Stomach (tissue), 7 donors: ENCODE data around the genes VAV3, PSRC1 and MYBPHL.

DNA sequence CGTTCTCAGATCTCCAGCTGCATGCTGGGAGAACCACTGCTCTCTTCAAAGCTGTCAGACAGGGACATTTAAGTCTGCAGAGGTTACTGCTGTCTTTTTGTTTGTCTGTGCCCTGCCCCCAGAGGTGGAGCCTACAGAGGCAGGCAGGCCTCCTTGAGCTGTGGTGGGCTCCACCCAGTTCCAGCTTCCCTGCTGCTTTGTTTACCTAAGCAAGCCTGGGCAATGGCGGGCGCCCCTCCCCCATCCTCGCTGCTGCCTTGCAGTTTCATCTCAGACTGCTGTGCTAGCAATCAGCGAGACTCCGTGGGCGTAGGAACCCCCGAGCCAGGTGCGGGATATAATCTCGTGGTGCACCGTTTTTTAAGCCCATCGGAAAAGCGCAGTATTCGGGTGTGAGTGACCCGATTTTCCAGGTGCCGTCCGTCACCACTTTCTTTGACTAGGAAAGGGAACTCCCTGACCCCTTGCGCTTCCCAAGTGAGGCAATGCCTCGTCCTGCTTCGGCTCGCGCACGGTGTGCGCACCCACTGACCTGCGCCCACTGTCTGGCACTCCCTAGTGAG is 914.6 kb downstream of the AMY1C start:
- PRO-cap: no peak
- RAMPAGE, long total RNA, 5 experiments: no peak in any of the 5 experiments
- RRBS: no CpG with 5 or more reads among the region's 25 CpGs

DNA sequence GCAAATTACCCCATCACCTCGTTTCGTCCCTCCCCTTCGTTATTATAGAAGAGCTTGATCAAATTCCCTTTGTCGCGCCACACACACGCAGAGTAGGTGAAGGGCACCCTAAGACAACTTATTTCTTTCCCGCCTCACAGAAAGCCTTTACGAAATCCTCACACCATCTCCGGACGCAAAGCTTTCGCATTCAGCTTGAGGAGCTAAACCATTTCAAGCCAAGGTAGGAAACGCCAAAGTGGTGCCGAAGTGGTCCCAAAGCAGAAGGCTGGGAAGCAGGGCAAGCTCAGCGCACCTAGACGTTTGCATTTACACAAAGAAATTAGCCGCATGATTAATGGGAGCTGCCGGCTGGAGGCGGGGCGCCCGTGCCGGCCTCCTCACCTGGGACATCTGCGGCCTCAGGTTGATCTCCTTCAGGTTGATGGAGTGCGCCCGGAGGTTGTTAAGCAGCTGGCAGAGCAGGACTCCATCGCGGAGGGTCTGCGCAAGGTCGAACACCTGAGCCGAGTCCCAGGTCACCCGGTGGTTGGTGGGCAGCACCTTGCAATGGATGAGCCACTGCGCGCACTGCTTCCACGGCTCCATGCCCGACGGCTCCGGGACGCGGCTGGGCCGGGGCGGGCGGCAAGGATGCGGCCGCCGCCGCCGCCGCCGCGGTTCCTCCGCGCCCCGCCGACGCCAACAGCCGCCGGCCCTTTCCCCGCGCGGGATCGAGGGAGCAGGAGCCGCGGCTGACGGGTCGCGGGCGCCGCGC is 520 bp downstream of the VAV3 start:
- PRO-cap: bidirectional peak, plus-strand start at position 415 of the sequence, minus-strand start at position 395 of the sequence; bidirectional peak, plus-strand start at position 710 of the sequence, minus-strand start at position 678 of the sequence
- RAMPAGE, long total RNA, 5 experiments: start-site peak on the minus strand in 3 of 5 experiments, centred at positions 301 to 600 of the sequence, 6 to 18 reads per replicate
- RRBS: 2% methylated on average over 37 of the region's 68 CpGs

DNA sequence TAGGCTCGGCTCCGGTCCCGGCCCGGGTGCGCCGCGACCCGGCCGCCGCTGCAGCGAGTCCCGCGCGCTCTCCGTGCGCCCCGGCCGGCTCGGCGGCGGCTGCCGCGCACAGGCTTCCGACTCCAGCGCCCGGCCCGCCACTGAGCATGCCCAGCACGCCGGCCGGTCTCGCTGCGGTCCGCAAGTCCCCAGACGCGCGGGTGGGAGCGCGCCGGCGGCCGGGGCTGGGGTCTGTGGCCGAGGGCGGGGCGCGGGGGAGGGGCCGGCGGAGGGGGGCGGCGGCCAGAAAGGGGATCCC is at the start of gene VAV3:
TSS of gene VAV3 (minus strand) at position 142 of the 298 bp plus-strand sequence.
- PRO-cap: bidirectional peak, plus-strand start at position 191 of the sequence, minus-strand start at position 94 of the sequence
- RAMPAGE, long total RNA, 5 experiments: no peak in any of the 5 experiments
- RRBS: 1% methylated on average over 40 of the region's 49 CpGs

DNA sequence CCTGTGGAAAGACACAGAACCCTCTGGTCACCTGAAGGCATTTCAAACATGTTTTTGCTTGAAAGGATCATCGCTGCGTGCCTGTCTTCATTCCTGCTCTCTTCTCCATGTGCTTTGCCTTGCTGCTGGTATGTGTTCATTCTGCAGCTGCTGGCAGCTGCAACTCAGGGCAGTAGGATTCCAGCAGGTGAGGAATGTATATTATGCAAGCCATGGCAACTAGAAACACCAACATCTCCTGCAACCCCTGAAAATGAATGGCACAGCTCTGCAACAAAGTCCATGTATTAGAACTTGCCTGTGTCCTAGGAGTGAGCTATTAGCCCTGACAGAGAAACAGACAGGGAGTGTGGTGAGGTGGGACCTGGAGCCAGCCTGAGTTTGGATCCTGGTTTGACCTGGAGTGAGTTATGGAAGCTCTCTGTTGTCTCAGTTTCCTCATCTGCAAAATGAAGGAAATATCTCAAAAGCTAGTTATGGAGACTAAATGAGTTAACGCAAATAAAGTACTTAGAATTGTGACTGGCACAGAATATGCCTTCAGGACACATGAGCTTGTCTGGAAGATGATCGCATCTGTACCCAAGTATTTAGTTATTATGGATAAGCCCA is 81.3 kb upstream of the VAV3 start:
- PRO-cap: no peak
- RAMPAGE, long total RNA, 5 experiments: no peak in any of the 5 experiments
- RRBS: no CpG with 5 or more reads among the region's 4 CpGs

DNA sequence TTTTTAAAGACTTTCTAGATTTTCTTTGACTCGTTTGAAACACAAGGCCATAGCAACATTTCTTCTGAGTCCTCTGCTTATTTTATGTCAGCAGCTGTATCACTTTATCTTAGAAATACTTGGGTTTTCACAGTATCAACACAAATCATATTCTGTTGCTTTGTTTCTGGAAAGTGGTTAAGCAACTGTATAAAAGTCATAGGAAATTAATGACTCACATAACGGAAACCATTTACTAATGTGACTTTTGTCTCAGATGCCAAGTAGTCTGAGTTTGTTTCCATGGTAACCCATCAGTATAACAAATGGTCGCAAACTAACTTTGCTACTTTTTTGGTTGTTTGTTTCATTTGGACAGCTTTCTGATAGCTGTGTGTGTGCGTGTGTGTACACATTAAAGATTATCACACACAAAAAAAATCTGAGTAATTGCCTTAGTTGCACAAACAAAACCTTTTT is 31.0 kb downstream of the EEIG2 start:
- PRO-cap: no peak
- RAMPAGE, long total RNA, 5 experiments: no peak in any of the 5 experiments
- RRBS: no CpG with 5 or more reads among the region's 4 CpGs

GRCh38 chr1:108646184-108647417 is 14.3 kb downstream of the HENMT1 start:
- PRO-cap: no peak
- RAMPAGE, long total RNA, 5 experiments: no peak in any of the 5 experiments
- RRBS: no CpG with 5 or more reads among the region's 15 CpGs

DNA sequence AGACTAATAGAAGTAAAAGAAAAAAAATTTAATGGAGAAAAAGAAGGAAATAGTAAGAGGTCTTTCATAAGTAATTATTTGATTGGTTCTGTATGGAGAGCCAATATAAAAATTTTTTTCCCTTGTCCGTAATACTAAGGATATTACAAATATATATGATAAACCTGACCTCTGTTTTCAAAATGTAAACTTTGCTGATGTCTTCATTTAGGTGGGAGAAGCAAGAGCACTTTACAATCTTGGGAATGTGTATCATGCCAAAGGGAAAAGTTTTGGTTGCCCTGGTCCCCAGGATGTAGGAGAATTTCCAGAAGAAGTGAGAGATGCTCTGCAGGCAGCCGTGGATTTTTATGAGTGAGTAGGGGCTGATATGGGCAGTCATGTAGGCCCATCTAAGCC is 21.0 kb downstream of the GPSM2 start:
- PRO-cap: no peak
- RAMPAGE, long total RNA, 5 experiments: start-site peak on the plus strand in 1 of 5 experiments, centred at position 223 of the sequence, 9 reads per replicate
- RRBS: no CpG with 5 or more reads among the region's 2 CpGs

DNA sequence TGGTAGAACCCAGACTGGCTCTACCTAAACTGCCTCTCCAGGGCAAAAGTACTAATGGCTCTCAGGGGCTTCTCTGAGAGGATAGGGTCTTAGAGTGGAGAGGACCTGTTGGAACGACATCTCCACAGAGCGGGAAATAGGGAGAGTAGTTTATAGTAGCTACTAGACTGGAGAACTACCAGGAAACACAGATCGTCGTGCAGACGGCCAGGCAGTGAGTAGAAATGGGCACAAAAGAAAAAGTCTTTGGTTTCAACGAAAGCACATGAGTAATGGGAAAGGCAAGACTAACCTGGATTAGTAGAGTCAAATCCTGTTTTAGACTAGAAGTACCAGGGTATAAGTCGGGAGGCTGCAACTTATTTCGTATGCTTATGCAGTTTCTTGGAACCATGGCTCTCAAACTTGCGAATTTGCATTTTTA is 1.3 kb downstream of the CLCC1 start:
- PRO-cap: unidirectional peak, plus-strand start at position 181 of the sequence
- RAMPAGE, long total RNA, 5 experiments: no peak in any of the 5 experiments
- RRBS: no CpG with 5 or more reads among the region's 9 CpGs

GRCh38 chr1:109115940-109116332 is 2.0 kb downstream of the ELAPOR1 start:
- PRO-cap: no peak
- RAMPAGE, long total RNA, 5 experiments: no peak in any of the 5 experiments
- RRBS: no CpG with 5 or more reads among the region's 3 CpGs

GRCh38 chr1:109116333-109116802 is 2.5 kb downstream of the ELAPOR1 start:
- PRO-cap: unidirectional peak, minus-strand start at chr1:109116433
- RAMPAGE, long total RNA, 5 experiments: no peak in any of the 5 experiments
- RRBS: no CpG with 5 or more reads among the region's 2 CpGs

- PRO-cap: no peak
- RAMPAGE, long total RNA, 5 experiments: no peak in any of the 5 experiments
- RRBS: no CpG with 5 or more reads among the region's 7 CpGs
Measured at GRCh38 chr1:109136650-109137141, 22.8 kb downstream of the ELAPOR1 start.

GRCh38 chr1:109214242-109215123 is 765 bp downstream of the SARS1 start:
- PRO-cap: bidirectional peak, plus-strand start at chr1:109214353, minus-strand start at chr1:109214371
- RAMPAGE, long total RNA, 5 experiments: no peak in any of the 5 experiments
- RRBS: under 1% methylated on average over 6 of the region's 41 CpGs

DNA sequence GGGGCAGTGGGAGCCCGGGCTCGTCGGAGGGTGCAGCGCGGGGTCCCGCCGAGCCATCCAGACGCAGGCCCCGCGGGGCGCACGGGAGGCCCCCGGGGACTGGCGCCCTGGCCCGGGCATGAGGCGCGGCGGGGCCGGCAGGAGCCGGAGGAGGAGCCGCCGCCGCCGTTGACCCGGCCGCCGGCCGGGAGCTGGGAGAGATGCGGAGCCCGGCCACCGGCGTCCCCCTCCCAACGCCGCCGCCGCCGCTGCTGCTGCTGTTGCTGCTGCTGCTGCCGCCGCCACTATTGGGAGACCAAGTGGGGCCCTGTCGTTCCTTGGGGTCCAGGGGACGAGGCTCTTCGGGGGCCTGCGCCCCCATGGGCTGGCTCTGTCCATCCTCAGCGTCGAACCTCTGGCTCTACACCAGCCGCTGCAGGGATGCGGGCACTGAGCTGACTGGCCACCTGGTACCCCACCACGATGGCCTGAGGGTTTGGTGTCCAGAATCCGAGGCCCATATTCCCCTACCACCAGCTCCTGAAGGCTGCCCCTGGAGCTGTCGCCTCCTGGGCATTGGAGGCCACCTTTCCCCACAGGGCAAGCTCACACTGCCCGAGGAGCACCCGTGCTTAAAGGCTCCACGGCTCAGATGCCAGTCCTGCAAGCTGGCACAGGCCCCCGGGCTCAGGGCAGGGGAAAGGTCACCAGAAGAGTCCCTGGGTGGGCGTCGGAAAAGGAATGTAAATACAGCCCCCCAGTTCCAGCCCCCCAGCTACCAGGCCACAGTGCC is 727 bp downstream of the CELSR2 start:
- PRO-cap: no peak
- RAMPAGE, long total RNA, 5 experiments: start-site peak on the plus strand in 1 of 5 experiments, centred at position 462 of the sequence, 10 reads per replicate
- RRBS: 3% methylated on average over 14 of the region's 56 CpGs

DNA sequence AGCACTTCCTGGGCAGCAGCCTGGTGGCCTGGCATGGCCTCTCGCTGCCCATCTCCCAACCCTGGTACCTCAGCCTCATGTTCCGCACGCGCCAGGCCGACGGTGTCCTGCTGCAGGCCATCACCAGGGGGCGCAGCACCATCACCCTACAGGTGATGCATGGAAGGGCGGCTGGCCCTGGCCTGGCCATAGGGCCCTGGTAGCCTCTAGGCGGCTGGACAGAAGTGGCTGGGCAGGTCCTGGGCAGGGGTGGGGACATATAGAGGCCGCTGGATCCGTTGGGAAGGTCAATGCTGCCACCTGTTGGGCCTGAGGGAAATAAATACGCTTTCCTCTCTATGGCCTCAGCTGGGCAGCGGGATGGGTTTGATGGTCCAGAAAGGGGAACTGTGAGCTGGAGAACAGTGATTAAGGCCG is 14.3 kb downstream of the CELSR2 start:
- PRO-cap: no peak
- RAMPAGE, long total RNA, 5 experiments: no peak in any of the 5 experiments
- RRBS: no CpG with 5 or more reads among the region's 14 CpGs

DNA sequence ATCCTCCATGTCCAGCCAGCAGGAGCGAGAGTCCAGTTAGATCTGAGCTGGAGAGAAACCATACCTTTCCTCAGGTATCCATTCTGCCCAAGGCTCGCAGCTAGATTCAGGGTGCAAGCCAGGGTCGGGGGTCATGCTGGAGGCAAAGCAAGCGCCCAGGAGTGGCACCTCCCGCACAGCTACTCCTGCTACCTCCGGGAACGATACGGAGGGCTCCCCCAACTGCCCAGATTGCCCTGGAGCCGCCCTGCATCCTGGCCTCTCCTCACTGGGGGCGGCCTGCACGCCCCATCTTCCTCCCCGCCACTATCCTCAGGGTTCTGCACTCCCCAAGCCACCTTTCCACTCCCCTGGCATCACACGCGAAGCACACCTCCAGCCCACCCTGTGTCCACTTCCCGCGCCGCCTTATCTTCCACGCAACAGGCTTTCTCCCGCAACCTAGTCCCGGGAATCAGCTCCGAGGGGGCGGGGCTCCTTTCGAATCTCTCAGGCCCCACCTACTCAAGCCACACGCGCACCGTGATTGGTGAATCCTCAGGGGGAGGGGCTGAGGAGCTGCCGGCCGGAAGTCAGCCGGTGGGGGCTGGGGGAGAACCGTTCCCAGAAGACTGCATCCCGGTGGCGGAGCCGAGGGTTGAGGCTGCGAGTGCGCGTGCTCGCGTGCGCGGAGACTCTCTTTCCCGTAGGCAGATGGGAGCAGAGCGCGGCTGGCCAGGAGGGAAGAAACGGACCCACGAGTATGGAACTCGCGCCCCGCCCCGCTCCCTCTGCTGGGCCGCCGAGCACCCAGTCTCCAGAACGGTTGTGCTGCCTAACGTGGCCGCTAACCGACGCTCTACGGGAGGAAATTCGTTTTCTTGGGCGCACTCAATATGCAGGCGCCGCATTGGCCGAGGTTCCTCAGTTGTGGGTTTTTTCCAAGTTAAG is at the start of gene PSRC1:
TSS of gene PSRC1 (minus strand) at position 456 of the 930 bp plus-strand sequence.
- PRO-cap: bidirectional peak, plus-strand start at position 616 of the sequence, minus-strand start at position 456 of the sequence; unidirectional peak, plus-strand start at position 799 of the sequence
- RAMPAGE, long total RNA, 5 experiments: start-site peak on the minus strand in 4 of 5 experiments, centred at positions 419 to 453 of the sequence, 5 to 20 reads per replicate
- RRBS: 5% methylated on average over 5 of the region's 62 CpGs

DNA sequence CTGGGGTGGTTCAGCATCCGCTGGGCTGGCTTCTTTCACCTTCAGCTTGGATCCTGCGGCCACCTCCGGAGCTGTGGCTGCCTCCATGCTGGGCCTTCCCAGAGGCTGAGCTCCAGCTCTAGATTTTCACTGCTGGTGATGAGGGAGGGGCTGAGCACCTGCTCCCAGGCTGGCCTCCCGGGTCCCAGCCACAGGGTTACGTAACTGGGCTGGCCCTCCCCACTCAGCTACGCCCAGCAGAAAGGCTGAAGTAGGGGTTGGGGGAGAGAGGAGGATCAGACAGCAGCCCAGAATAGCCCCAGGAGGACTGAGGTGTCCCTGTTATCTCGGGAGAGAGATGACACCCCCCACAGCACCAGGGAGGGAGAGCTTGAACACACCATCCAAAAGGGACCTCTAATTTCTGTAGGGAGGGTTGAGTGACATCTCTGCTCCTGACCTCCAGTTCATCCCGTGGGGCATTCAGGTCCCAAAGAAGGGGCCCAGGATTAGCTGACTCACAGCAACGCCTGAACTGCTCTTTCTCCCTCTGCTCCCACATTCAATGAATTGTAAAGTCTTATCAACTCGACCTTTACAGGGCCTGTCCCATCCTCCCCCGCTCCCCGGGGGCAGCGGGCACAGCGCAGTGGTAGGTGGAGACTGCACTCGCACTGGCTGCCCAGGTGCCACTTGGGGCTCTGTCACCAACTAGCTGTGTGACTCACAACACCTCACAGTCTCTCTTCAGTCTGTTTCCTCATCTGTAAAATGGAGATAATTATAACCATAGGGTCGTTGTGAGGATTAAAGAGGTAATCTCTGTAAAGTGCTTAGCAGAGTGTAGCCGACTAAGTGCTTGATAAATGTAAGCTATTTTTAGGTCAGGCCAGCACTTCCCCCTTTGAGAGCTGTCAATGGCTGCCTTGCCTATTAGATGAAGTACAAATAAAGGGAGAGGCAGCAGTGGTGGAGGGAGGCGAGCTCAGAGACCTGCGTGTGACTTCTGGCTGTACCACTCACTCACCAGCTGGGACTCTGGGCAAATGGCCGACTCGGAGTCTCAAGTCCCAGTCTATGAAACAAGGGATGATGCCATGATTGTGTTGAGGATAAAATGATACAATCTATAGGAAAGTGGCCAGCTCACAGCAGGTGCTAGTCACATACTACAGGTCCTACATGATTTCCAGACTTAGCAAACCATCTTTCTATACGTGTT is at the start of gene MYBPHL:
TSS of gene MYBPHL (minus strand) at position 107 of the 1,201 bp plus-strand sequence.
- PRO-cap: no peak
- RAMPAGE, long total RNA, 5 experiments: no peak in any of the 5 experiments
- RRBS: 45% methylated on average over 2 of the region's 22 CpGs

- PRO-cap: no peak
- RAMPAGE, long total RNA, 5 experiments: start-site peak on the minus strand in 1 of 5 experiments, at chr1:109350930-109350986 at its widest, 8 reads per replicate
- RRBS: no CpG with 5 or more reads among the region's 6 CpGs
Measured at GRCh38 chr1:109350416-109351171, 43.8 kb upstream of the MYBPHL start.

GRCh38 chr1:109389179-109389747 is 8.5 kb downstream of the SORT1 start:
- PRO-cap: no peak
- RAMPAGE, long total RNA, 5 experiments: start-site peak on the minus strand in 1 of 5 experiments, at chr1:109389366-109389614 at its widest, 5 reads per replicate
- RRBS: no CpG with 5 or more reads among the region's 5 CpGs

DNA sequence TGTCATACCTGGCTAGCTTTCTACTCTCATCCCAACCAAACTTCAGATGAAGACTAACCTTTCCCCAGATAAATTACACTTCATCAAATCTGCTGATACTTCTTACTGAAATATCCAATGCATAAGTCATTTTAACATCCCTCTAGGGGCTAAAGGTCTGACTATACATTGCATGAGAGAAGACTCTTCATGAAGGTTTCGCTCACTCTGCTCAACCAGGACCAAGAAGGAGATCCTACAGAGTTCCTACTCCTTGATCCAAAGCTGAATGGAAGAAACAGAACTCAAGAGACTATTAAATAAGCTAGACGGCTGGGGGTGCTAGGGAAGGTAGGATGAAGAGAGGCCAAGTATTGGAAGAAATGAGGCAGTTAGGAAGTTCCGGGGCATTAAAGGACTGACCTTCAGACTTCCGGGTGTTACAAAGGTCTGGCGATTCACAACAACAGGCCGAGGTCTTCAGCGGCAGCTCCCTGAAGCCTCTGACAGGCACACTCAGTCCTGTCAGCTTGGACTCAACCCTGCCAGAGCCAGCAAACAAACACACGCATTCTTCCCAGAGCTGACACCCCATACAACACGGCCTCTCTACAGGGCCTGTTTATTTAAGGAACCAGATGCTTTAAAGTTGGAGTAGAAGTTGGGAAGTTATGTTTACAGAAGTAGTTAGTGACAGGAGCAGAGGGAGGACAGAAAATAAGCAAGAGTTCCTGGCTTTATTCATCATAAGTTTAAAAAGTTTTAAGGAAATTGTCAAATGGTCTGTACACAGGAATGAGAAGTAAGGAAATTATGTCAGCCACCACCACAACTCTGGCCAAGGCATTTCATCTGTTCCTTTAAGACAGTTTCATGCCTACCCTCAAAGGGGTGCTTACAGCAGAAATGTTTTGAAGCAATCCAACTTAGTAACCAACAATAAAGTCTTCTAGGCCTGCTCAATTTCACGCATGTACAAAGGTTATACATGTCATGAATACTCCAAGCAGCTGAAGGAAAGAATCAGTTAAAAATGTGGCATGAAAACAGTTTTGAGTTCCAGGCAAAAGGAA is 4.8 kb downstream of the SORT1 start:
- PRO-cap: bidirectional peak, plus-strand start at position 440 of the sequence, minus-strand start at position 363 of the sequence; bidirectional peak, plus-strand start at position 550 of the sequence, minus-strand start at position 484 of the sequence
- RAMPAGE, long total RNA, 5 experiments: start-site peak on the minus strand in 1 of 5 experiments, centred at position 472 of the sequence, 31 reads per replicate
- RRBS: no CpG with 5 or more reads among the region's 10 CpGs

GRCh38 chr1:109396005-109396658 is 1.6 kb downstream of the SORT1 start:
- PRO-cap: no peak
- RAMPAGE, long total RNA, 5 experiments: no peak in any of the 5 experiments
- RRBS: no CpG with 5 or more reads among the region's 5 CpGs